Caco-2 (cell line): Measurements from ENCODE around the gene PTPDC1.

DNA sequence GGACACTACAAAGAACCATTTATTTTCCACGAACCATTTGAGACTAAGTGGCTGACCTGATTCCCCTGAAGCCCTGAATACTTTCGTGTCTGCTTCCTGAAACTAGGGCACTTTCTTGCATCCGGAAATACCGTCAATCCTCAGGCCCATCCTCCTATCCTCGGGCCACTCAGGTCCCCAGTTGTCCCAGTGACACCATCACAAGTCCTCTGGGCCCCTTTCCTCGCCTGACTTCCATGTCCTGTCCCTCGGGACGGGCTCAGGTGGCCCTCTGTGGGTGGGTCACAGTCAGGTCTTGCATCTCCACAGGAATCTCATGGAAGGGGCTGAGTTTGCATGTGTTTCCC, 61.2 kb downstream of the WNK2 start:
- PRO-cap: no peak
- RRBS: no CpG with 5 or more reads among the region's 8 CpGs

DNA sequence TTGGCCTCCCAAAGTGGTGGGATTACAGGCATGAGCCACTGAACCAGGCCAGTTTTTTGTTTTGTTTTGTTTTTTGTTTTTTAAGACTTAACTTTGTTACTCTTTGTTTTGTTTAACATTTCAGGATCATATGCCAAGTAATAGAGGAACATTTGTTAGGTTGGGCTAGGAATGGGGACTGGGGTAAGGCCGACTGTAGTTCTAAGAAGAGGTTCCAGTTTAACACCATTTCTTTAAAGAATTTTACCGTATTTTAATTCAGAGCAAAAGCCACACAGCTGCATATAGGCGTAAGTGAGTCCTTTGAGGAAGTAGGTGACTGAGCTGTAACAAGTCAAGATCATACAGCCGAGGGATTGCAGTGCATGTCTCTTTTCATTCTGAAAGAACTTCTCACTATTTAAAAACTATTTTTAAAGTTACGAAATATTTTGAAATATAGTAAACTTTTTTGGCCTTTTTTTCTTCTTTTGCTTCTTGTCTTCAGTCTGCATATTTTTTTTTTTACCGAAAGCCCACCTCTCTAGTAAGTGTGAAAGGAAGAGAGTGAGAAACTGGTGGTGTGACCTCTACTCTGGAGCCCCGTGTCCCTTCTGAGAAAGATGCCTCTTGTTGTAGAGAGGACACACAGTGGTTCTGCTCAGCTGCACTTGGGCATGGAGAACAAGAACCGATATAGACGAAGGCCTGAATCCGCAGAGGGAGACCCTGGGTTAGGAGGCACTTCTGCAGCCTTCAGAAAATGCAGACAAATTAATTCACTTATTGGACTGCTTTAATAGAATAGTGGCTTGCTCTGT, 58.9 kb upstream of the FAM120AOS start:
- PRO-cap: no peak
- RRBS: no CpG with 5 or more reads among the region's 10 CpGs

DNA sequence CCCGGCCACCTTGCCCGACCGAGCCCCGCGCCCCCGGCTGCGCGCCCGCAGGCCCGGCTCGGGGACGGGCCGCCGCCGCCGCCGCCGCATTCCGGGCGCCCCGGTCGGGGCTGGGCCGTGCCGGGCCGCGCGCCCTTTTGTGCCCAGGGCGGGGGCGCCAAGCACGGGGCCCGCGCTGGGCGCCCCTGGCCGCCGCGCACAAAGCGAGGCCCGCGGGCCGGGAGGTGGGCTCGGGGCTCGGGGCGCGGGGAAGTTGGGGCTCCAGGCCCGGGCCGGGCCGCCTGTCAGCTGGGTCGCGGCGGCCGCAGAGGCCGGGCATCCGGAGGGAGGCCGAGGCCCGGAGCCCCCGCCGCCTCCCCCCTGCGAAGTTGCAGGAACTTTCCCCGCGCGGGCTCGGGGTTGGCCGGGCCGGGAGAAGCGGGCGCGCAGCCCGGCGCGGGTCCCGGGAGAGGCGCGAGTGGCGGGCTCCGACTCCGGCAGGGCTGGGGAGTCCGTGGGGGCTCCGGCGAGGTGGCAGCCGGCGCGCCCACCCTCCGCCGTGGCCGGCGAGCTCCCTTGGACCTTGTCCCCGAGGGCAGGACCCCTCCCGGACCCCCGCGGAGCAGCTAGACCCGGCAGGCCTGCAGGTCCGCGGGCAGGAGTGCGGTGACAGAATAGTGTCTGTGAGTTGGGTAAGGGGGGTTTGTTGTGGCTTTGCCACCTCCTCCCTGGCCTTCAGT, 685 bp downstream of the PHF2 start:
- PRO-cap: bidirectional peak, plus-strand start at position 89 of the sequence, minus-strand start at position 39 of the sequence
- RRBS: 3% methylated on average over 48 of the region's 94 CpGs

- PRO-cap: no peak
- RRBS: no CpG with 5 or more reads among the region's 11 CpGs
Observed at GRCh38 chr9:93673528-93673911, 97.1 kb downstream of the PHF2 start.

GRCh38 chr9:94084181-94084909, at the start of gene PTPDC1:
PTPDC1 (plus strand) TSS chr9:94084464.
- PRO-cap: unidirectional peak, plus-strand start at chr9:94084525
- RRBS: 97% methylated on average over 5 of the region's 15 CpGs

- PRO-cap: no peak
- RRBS: no CpG with 5 or more reads among the region's 8 CpGs
Observed at GRCh38 chr9:94156978-94157377, 72.7 kb downstream of the PTPDC1 start.

DNA sequence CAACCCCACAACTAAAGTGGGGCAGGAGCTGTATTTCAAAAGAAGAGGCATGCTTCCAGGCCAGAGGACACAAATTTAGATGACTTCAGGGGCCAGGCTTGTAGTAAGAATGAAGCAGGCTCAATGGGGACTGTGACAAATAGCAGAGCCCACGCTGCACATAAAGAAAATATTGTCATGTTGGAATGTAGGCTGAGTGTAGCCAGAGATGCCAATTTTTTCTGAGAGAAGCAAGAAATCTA, 75.0 kb downstream of the PTPDC1 start:
- PRO-cap: no peak
- RRBS: no CpG with 5 or more reads among the region's 1 CpG

DNA sequence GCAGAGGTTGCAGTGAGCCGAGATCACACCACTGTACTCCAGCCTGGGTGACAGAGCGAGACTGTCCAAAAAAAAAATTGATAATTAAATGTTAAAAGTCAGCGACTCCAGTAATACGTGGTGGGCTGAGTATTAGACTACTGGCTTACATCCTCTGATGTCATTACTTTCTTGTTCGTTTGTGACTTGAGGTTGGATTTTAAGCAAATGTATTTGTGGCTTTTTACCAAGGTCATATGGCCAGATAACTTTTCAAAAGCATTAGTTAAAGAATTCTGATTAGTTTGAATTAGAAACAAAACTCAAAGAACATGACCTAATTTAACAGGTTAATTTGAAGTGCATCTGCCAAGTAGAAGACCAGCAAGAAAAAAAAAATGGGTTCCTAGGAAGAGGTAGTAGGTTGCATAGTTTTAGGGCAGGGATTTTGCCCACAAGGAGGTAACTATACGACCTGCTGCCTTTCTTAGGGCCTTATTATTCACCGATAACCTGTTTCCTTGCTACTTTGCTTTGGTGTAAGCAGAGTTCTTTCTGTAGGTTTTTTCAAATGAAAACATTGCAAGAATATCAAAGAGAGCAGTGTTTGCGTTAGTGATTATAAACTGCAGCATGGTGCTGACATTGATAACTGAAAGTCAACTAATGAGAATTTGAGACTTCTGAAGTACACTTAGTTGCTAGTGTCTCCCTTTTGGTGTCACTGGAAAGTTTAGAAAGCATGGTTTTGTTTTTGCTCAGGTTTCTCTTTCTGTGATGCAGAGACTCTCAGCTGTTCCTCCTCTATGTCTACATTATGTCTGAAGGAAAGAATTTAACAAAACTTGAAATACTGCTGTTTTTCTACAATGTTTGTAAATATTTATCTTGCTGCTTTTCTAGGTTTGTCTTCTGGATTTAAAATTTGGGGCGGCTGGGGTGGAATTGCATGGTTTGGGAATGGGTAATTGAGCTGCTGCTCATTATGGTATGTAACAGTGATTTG, 80.4 kb upstream of the ZNF169 start:
- PRO-cap: unidirectional peak, plus-strand start at position 392 of the sequence
- RRBS: no CpG with 5 or more reads among the region's 9 CpGs

DNA sequence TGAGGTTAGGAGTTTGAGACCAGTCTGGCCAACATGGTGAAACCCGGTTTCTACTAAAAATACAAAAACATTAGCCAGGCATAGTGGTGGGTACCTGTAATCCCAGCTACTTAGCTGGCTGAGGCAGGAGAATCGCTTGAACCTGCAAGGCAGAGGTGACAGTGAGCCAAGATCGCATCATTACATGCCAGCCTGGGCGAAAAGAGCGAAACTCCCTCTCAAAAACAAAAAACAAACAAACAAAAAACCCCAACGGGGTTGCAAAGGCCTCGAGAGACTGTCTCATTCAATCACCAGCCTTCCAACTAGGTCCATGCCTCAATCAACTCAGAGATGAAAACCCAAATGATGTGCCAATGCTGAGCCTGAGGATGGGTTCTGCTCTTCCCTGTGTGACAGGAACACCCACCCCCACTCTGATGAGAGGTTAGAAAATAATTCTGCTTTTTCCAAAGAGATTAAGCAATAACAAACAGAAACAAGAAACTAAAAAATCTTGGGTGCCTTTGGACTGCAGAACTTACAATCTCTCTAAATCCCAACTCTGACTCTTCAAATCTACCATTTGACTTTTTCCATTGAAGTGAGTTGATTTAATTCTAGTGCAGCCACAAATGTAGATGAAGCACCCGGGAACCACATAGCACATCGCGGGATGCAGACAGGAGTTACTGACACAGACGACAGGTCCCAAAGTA, 25.4 kb upstream of the FBP1 start:
- PRO-cap: no peak
- RRBS: no CpG with 5 or more reads among the region's 11 CpGs

DNA sequence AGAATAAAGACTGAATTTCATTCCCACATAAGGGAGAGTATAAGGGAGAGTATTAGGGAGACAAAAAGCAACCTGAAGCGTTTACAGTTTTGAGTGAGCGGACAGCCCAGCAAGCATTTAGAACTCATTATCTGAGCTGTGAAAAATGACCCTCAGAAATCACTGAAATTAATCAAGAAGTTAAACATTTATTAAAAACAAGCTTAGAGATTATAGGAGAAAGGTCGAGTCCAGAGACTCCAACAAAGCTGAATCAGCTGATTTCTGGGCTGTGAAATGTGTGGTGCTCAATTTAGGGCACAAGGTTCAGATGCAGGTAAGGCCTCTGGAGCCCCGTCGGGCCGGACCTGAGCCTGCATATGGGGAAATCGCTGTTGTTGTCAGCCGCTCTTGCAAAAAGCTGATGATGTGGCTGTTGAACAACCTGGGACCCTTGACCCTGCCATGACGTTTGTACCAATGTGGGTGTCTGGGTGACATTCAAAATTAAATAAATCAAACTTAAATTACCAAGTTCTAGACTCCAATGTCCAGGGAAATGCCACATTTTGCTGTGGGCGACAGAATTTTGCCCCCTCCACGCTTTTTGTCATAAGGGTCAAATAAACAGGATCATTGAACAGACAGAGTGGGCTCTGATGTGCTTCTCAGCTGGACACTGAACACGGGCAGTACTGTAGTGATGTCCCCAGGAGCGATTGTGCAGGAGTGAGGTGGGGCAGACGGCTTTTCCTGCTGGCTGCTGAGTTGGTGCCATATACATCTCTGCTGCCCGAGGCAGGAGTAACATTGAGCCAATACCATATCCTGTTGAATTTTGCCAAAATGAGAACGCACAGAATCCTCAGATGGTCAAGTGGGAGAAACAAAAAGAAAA, 27.2 kb upstream of the FBP1 start:
- PRO-cap: no peak
- RRBS: no CpG with 5 or more reads among the region's 16 CpGs

DNA sequence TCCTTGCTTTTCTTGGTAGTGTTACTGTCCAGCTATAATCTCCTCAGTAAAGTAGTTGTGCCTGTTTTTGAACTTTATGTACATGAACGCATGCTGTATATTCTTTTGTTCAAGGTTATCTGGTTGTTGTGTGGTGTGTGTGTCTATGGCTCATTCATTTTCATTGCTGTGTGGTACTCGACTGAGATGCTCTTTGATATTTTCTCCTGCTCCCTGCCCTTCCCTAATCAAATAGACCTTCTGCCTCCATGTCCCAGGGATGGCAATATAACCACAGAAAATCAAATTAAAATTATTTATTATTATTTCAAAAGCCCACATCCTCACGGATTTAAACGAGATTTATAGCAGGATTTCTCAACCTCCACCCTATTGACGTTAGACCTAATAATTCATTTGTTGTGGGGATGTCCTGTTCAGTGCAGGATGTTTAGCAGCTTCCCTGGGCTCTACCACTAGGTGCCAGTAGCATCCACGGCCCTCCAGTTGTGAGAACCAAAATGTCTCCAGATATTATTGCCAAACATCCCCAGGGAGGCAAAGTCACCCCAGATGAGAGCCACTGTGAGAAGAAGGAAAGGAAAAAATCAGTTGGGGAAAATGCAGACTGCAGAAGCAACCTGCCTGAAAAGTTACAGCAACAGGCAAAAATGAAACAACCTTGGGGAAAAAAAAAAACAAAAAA, 29.4 kb upstream of the FBP1 start:
- PRO-cap: unidirectional peak, plus-strand start at position 590 of the sequence
- RRBS: no CpG with 5 or more reads among the region's 6 CpGs

GRCh38 chr9:94805474-94806061, 79.1 kb downstream of the AOPEP start:
- PRO-cap: no peak
- RRBS: no CpG with 5 or more reads among the region's 3 CpGs

DNA sequence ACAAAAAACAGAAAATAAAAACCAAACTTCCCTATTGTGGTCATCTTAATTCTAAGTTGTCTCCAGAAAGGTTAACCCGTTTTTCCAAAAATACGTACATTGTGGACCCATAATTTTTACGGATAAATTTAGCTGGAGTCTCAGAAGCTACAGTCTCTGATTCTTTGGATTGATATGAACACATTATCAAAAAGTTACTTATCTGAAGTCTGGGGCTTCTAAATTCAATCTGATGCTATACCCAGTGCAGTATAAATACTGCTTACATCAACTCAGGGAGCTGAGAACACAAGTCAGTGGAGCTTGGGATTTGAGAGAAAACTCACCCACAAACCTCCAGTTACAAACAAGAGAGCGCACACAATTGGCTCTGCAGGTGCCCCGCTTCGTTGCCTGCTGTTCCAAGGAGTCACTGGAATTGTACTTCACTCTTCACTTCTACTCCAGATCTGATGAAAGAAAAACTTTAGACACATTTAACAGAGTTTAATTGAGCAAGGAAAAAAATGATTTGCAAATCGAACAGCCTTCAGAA, 156.4 kb downstream of the AOPEP start:
- PRO-cap: no peak
- RRBS: no CpG with 5 or more reads among the region's 7 CpGs

DNA sequence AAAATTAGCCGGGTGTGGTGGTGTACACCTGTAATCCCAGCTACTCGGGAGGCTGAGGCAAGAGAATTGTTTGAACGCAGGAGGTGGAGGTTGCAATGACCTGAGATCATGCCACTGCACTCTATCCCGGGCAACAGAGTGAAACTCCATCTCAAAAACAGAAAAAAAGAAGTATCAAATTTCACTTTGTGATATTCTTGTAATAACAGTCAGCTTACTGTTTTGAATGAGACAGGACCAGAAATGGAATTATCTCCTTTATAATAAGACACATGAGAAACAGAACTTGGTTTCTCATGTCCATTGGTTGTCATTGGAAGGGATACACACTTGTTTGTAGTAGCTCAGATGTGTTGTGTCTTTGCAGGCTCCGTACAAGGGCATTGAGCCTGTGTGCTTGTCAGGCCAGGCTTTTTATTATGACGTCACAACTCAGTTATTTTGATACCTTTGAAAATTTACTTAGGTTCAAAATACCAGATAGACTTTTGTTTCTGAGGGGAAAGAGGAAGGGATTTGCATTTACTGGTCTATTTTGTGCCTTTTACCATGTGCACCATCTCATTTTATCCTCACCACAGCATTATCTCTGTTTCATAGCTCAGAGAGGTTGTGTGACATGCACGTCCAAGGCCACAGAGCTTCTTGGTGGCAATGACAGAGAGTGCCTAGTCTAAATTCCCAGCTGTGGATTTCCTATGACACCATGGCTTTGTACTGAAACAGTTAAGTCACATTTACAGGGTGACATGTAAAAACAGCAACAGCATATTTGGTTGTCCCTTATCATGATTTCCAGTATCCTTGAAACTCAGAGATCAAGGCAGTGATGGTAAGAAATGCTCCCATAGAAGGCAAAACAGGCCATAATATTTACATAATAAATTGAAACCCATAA, 268.5 kb downstream of the AOPEP start:
- PRO-cap: no peak
- RRBS: no CpG with 5 or more reads among the region's 7 CpGs

- PRO-cap: no peak
- RRBS: no CpG with 5 or more reads among the region's 10 CpGs
Observed at GRCh38 chr9:95058320-95059028, 259.0 kb downstream of the FANCC start.

- PRO-cap: no peak
- RRBS: no CpG with 5 or more reads among the region's 20 CpGs
Observed at GRCh38 chr9:95091307-95092355, 225.9 kb downstream of the FANCC start.

GRCh38 chr9:95108017-95108681, 209.4 kb downstream of the FANCC start:
- PRO-cap: no peak
- RRBS: no CpG with 5 or more reads among the region's 15 CpGs

- PRO-cap: no peak
- RRBS: no CpG with 5 or more reads among the region's 7 CpGs
Observed at GRCh38 chr9:95116585-95117460, 200.7 kb downstream of the FANCC start.

- PRO-cap: bidirectional peak, plus-strand start at chr9:95317461, minus-strand start at chr9:95316930
- RRBS: 4% methylated on average over 14 of the region's 27 CpGs
Observed at GRCh38 chr9:95316691-95317173, 777 bp downstream of the FANCC start.

GRCh38 chr9:95349571-95350261, 32.2 kb upstream of the FANCC start:
- PRO-cap: no peak
- RRBS: 94% methylated on average over 37 of the region's 57 CpGs